Left cardiac atrium (tissue), 1 donor: Measurements from ENCODE around the gene EPHA7.

DNA sequence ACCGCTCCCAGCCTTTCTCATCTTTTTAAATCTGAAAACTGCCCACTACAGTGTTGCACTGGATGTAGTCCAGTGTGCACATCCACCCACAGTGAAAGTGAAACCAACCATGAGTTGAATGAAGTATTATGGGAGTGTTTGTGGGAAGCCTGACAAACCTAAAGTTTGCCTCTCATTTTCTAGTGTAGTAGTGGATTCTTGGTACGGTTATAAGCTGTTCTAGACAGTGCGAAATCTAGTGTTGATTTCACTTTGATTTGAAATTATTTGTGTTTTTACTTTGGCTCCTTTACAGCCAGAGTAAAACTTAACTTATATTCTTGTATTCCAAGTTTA lies 41.7 kb downstream of the ANKRD6 start:
- PRO-cap = no peak

DNA sequence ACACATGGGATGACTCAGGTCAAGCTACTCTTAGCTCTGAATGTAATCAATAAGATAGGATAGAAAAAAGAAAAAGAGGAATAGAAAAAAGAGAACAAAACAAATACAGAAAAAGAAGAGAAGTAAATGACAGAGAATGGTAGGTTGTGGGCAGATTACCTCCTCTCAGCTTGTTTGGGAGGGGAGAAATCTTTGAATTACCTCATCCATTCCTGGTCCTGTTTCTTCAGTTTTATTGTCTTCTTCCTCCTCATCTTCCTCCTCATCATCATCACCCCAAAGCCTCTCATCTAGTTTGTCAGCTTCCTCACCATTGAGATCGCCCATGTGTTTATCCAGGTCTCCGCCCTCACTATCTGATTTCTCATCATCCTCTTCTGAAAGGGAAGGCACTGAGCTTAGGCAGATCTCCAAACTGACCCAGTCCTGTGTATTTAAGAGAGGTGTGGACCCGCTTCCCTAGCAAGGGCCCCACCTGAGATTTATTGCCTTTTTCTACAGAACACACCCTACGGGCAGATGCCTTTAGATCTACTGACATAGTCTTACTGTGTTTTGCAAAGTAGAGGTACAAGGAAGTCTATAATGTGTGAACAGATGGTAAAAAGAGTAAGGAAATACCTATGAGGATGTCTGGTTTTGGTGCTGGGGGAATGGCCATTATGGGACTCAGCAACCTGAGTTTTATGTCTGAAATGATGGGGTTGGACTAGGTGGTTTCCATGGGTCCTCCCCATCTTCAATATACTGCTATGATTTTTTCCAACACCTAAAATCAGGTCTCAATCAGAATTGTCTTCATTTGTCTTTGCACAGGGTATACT lies 24.3 kb upstream of the LYRM2 start:
- PRO-cap = no peak

DNA sequence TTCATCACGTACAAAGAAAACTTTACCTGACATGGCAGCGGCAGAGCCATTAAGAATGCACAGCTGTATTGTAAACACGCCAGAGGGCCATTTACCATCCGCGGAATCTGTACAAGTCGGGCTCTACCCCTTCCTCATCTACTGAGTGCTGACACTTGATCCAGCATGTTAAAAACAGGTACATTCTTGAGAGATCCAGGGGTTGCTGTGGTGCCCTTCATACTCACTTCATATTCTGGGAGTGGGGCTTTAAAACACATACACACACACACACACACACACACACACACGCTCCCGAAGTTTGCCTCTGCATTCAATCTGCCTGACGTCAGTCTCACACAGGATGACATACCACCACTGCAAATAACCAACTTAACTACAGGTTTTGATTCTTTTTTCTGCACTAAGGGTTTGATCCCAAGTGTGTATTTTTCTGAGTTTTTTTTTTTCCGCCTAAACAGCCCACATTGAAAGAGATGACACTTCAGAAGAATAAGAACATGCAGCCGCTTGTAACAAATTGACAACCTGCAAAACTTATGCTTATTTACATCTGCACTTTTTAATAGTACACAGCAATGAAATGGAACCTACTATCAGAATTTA lies 77.0 kb downstream of the BACH2 start:
- PRO-cap = no peak

DNA sequence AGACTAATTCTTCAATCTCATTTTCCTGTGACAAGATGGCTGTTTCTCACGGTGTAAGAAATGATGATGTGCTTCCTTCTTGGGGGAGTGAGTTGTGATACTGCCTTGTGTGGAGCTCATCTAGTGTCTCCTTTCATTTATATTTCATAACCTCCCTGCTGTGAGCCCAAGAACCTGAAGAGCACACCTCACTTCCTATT lies 58.0 kb downstream of the BACH2 start:
- PRO-cap = no peak

DNA sequence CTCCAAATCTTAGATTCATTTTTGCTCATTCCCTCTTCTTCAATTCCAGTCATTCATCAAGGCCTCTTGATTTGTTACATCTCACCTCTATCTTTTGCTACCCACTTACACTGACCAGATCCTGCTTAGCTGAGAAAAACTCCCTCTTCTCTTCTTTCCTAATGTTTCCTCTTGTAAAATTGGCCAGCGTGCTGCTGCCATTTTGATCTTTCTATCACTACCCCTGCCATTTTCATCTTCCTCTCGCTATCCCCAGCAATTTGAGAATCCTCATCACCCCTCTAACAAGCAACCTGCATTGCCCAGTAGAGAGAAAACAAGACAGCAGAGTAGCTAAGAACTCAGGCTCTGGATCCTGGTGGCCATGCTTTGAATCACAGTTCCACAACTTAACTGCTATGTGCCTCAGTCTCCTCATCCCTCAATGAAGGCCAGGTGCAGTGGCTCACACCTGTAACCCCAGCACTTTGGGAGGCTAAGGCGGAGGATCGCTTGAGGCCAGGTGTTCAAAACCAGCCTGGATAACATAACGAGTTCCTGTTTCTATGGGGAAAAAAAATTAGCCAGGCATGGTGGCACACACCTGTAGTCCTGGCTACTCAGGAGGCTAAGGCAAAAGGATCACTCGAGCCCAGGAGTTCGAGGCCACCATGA lies 23.9 kb downstream of the BACH2 start:
- PRO-cap = no peak

GRCh38 chr6:90284723-90285543 lies 11.7 kb downstream of the BACH2 start:
- PRO-cap = no peak

DNA sequence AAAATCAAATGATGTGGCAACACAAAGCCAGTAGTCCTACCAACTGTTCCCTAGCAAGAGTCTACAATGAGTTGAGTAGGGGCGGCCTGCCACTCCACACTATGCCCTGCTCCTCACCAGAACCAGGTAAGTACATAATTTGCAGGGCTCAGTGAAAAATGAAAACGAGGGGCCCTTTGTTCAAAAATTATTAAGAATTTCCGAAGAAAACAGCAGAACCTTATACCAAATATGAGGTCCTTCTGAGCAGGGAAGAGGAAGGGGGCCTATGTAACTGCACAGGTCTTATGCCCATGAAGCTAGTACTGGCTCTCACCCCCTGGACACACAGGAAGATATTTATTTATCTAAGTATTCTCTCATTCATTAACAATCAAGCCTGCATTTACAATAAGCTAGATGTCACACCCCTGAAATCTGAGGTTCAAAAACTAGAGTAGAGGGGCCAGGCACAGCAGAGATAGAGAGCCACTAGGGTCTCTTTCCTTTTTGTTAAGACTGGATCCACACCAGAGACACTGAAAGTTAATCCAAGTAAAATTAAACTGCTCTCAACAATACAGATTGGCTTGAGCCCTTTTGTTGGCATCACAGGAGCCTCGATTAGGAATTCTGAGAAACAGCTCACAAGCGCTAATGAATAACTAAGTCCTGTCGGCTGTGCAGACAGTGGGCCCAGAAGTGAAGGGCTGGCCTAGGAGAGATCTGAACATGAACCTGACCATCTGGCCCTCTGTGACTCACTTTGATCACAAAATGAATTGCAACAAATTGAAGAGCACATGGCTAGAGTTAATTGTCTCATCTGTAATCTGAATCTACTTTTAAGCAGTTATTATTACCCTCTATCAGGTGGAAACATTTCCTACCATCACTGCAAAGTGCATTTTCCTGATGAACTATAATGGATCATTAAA lies 3.5 kb downstream of the BACH2 start:
- PRO-cap = no peak

GRCh38 chr6:90304237-90304784 lies 7.7 kb upstream of the BACH2 start:
- PRO-cap = no peak

- PRO-cap = no peak
Observed at GRCh38 chr6:90368847-90369239, 72.2 kb upstream of the BACH2 start.

DNA sequence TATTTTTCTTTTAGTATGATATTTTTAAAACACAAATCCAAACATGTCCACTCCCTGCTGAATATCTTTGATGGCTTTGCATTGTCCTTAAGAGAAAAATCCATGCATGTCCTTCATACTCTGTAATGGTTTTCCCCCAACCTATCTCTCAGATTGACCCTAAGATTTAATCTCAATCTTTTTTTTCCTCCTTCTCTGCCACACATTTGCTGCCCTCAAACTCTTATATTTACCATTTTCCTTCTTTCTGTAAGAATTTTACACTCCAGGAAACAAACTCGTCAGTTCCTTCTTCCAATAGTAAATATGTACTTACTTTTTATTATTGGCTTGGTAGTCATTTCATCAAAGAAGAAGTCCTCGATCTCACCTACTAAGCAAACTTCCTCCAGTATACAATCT lies 673.5 kb downstream of the EPHA7 start:
- PRO-cap = no peak

GRCh38 chr6:93418518-93419227 lies 686 bp downstream of the EPHA7 start:
- PRO-cap = no peak

DNA sequence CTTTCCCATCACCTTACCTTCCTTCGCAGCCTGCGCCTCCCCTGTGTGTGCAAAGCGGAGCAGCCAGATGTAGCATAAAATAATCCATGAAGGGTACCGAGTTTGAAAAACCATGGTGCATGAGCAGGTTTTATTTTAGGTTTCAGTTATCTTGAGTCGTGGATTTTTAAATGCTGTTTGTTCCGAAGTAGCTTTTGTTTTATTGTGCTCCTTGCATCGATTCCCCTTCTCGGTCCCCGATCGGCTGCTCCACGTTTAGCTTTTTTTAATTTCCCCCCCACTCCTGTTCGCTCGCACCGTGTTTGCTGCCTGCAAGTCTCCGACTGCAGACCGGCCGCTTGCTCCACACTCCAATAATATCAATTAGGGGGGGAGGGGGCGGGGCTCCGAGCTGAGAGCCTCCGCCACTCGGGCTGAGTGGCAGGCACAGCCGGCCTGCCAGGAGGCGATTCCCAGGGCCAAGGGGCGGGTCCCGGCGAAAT lies at the start of gene EPHA7:
TSS of gene EPHA7 (minus strand) at position 332 of the 482 bp plus-strand sequence.
- PRO-cap = bidirectional peak, plus-strand start outside the sequence, minus-strand start at position 327 of the sequence

DNA sequence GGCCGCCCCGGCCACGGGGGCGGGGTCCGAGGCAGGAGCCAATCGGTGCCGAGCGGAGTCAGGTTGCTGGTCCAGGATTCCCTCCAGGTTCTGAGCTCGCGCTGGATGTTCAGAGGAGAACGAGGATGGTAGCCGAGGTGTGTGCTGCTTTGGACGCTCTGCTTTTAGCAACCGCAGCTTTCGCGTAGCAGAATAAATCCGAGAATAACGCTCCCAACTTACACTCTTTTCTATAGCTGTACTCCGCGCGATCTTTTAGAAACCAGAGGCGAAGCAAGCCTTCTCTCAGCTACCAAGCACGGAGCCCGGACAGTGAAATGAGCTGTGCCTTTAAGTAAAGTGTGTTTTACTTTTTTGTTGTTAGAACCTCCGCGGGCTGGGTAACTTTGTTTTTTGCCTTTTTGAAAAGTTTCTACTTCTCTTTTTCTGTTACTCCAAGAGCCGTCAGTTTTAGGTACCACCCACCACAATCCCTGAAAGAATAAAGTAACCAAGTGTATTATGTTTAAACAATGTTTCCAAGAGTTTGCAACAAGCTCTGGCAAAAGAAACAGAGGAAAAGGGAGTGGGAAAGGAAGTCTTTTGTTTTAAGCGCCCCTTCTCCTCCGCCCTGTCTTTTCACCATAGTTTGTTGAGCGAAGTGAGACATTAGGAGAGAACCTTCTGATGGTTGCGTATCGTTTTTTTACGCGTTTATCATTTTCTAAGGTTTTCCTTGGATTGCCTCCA lies 515 bp upstream of the EPHA7 start:
- PRO-cap = bidirectional peak, plus-strand start at position 112 of the sequence, minus-strand start outside the sequence

DNA sequence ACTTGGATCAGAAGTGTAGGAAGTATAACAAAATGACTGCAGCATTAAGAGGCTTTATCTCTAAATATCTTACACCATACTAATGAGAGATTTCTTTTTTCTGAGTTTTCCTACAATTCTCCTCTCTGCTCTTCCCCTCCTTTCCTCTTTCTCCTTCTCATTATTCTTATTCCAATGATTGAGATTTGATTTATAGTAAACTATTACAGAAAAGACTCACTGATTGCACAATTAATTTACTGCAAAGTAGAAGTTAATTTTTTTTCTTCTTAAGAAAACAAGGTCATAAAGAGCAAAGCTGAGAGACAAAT lies 15.1 kb downstream of the FHL5 start:
- PRO-cap = no peak

DNA sequence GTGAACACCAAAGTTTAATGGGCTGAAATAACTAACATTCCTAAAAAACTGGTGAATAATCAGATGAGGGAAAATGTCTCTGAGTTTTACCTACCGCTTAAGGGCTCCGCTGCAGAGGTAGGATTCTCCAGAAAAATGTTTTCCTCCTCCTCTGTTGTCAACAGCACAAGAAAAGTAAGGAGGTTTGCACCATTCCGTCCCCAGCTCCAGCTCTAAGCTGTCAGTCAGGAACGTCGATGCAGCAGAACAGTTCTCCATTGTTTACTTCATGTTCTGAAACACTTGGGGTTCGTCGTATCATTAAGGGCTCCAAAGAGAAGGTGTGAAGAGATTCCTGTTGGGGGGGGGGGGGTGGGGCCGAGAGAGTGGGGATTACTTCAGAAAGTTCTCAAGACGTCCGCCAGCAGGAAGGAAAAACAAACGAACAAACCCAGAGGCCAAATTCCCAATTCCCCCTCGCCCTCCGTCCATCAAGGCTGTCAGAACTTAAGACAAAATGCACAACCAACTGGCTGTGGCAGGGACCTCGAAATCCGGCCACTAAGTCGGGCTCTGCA lies 718 bp downstream of the MMS22L start:
- PRO-cap = no peak

DNA sequence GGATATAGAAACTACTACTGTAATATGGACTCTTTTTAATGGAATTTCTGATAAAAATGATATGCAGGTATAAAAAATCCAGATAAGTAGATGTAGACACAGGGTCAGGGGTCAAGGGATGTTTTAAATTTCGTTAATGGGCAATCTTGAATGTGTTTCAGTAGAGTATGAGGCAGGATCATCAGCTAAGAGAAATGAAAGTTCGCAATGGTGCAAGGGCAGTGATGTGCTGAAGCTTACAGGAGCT lies 681.3 kb upstream of the MMS22L start:
- PRO-cap = no peak

DNA sequence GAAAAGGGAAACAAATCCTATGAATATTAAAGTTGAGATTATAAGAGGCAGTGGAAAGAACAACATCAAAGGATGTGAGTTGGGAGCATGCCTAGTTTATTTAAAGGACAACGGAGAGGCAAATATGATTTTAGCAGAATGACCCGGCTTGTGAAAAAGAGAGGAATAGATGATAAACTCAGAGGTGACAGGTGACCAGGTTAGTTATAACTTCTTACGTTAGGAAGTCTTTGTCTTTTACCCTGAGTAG lies 723.2 kb upstream of the POU3F2 start:
- PRO-cap = no peak

GRCh38 chr6:98833407-98834437 lies 652 bp upstream of the POU3F2 start:
- PRO-cap = no peak

DNA sequence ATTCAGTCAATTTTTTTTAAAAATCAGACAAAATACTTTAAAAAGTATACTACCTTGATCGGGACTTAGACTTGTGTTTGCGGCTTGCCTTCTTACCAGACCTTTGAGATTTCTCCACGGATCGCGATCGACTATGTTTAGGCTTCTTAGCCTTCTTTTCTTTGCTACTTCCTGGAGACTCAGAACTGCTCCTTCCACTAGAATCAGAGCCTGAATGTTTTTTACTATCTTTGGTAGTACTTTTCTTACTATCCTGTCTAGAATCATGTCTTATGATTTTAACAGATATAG lies 6.4 kb upstream of the COQ3 start:
- PRO-cap = no peak

DNA sequence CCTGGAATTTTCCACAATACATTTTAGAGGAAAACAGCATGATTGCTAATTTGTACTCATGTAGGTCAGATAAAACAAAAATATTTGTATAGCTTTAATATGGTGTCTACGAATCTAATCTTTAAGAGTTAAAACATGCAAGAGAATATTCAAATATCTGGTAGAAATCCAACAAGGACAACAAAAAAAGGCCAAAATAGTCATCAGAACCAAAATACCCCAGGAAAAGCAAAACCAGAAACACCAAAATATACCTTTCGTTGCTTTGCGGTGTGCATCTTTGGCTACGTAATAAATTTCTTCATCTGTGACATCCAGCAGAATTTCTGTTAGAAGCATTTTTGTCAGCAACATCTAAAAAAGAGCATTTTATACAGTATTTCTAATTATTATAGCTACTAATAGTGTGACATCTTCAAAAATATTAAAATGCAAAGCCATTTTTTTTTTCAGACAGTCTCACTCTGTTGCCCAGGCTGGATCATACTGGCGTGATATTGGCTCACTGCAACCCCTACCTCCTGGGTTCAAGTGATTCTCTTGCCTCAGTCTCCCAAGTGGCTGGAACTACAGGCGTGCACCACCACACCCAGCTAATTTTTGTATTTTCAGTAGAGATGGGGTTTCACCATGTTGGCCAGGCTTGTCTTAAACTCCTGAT lies 10.5 kb upstream of the COQ3 start:
- PRO-cap = no peak